ENCODE measurements around a stretch of chr14.

DNA sequence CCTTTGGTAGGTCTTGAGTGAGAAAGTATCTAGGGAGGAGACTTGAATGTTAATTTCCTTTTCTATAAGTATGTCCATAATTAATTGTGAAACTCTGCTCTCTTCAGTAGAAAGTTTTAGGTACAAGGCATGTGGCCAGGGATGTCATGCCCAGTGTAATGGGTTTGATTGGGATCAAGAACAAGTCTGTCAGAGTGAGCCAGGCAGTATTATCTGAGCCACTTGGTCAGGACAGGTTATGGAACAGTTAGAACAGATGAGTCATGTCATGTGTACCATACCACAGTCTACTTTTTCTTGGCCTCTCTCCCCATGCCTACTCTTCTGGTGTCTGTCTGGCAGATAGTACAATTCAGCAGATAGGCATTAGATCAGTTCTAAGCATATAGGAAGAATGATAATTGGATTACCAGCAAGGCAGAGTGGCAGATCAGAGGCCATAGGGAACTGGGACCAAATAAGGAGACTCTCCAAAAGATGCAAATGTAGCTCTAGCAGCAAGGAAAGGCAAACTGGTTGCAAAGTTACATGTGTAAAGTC, 30.4 kb downstream of the FBXO34 start:
- PRO-cap = no peak
CAGE:
- cytosol, long polyA plus RNA = no peak
- long polyA plus RNA = no peak
- nucleus, long polyA plus RNA = no peak

GRCh38 chr14:55326787-55327396, 55.7 kb downstream of the FBXO34 start:
- PRO-cap = no peak
CAGE:
- cytosol, long polyA plus RNA = no peak
- long polyA plus RNA = no peak
- nucleus, long polyA plus RNA = no peak

DNA sequence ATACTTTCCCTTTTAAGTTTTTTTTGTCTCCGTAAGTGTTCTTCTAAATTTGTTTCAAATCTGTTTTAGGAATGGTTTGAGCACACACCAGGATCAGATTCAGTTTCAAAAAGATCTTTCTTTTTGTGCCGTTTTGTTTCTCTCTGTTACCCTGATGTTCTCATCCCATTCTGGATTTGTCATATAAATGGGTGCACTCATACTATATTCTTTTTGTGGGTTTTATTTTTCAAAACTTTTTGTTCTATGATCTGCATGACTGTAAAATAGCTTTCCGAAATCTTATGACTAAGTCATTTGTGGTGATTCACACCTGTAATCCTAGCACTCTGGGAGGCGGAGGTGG, 59.0 kb downstream of the FBXO34 start:
- PRO-cap = no peak
CAGE:
- cytosol, long polyA plus RNA = no peak
- long polyA plus RNA = no peak
- nucleus, long polyA plus RNA = no peak

- PRO-cap = no peak
CAGE:
- cytosol, long polyA plus RNA = no peak
- long polyA plus RNA = no peak
- nucleus, long polyA plus RNA = no peak
Measured at GRCh38 chr14:55374257-55374558, 37.4 kb downstream of the ATG14 start.

DNA sequence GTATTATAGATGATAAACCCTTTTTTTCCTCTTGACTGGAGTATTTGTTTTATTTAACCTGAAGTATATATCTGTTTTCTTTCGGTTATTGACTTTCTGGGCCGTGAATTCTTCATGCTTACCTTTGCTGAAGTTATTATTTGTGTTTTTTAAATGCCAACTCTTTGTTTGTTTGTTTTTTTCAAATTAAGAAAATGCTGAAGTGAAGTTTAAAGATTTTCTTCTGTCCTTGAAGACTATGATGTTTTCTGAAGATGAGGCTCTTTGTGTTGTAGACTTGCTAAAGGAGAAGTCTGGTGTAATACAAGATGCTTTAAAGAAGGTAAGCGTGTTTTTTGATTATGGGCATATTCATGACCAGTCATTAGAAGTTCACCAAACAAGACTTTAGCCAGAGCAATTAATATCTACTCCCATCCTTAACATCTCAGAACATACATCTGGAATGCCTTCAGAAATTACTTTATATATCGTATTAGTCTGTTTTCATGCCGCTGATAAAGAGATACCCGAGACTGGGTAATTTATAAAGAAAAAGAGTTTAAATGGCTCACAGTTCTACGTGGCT, 39.1 kb downstream of the KTN1 start:
- PRO-cap = no peak
CAGE:
- cytosol, long polyA plus RNA = no peak
- long polyA plus RNA = no peak
- nucleus, long polyA plus RNA = no peak

- PRO-cap = no peak
CAGE:
- cytosol, long polyA plus RNA = no peak
- long polyA plus RNA = no peak
- nucleus, long polyA plus RNA = no peak
Measured at GRCh38 chr14:55796486-55797016, 216.5 kb downstream of the KTN1 start.

GRCh38 chr14:56216971-56217410, 98.8 kb downstream of the PELI2 start:
- PRO-cap = no peak
CAGE:
- cytosol, long polyA plus RNA = no peak
- long polyA plus RNA = no peak
- nucleus, long polyA plus RNA = no peak

DNA sequence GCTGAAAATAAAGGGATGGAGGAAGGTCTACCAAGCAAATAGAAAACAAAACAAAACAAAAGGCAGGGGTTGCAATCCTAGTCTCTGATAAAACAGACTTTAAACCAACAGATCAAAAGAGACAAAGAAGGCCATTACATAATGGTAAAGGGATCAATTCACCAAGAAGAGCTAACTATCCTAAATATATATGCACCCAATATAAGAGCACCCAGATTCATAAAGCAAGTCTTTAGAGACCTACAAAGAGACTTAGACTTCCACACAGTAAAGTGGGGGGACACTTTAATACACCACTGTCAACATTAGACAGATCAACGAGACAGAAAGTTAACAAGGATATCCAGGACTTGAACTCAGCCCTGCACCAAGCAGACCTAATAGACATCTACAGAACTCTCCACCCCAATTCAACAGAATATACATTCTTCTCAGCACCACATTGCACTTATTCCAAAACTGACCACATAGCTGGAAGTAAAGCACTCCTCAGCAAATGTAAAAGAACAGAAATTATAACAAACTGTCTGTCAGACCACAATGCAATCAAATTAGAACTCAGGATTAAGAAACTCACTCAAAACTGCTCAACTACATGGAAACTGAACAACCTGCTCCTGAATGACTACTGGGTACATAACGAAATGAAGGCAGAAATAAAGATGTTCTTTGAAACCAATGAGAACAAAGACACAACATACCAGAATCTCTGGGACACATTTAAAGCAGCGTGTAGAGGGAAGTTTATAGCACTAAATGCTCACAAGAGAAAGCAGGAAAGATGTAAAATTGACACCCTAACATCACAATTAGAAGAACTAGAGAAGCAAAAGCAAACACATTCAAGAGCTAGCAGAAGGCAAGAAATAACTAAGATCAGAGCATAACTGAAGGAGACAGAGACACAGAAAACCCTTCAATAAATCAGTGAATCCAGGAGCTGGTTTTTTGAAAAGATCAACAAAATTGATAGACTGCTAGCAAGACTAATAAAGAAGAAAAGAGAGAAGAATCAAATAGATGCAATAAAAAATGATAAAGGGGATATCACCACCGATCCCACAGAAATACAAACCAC, 113.0 kb downstream of the PELI2 start:
- PRO-cap = no peak
CAGE:
- cytosol, long polyA plus RNA = no peak
- long polyA plus RNA = no peak
- nucleus, long polyA plus RNA = no peak

GRCh38 chr14:56639994-56641145, 60.8 kb downstream of the TMEM260 start:
- PRO-cap = no peak
CAGE:
- cytosol, long polyA plus RNA = no peak
- long polyA plus RNA = no peak
- nucleus, long polyA plus RNA = no peak

DNA sequence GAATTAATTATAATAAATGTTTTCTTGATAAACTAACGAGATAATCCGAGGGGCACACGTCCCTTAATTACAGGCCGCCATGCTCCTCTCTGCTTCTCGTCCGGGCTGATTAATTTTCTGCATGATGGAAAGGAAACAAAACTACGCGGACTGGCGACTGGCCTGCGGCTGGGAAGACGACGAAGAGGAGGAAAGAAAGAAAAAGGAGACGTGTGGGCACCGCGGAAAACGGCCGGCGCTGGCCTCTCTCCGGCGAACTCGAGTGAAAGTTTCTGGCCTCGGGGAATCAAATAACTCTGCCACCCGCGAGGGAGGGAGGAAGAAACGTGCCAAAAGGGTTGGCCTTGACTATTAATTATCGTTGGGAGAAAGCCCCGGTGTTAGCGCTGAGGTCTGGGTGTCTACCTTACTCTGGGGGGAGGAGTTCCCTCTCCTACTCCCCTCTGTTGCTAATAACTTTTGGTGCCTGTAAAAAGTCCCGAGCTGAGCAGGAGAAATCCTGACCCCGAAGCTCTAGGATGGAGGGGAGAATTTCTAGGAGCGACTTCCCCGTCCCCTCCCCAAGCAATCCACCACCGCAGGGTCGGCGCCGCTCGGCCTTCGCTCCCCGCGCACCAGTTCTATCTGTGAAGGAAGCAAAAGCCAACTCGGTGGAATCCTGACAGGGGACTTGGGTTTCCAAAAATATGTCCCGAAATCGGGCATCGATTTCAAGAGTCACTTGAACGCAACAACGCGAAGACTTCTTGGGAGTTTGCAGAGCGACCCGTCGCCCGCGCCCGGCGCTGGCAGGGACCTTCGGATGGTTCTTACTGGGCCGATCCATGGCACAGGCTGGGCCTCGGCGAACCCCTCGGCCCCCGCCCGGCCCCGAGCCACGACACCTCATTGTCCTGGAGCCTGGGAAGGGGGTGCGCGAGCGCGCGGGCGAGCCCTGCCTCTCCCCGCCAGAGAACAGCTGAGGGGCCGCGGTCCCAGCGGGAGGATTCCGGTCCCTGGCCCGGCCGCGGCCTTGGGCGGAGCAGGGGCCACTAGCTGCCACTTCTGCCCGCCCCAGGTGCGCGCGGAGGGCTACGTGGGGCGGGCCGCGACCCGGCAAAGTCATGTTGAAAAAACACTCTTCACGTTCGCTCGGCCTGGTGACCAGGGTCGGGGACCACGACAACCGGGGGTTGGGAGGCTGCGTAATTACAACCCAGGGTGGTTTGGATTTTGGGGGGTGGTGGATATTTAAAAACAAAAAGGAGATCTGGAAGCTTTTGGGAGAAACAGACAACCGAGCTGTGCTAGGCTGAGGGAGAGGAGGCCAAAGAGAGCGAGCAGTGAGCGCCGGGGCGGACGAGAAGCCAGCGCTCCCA, 1.6 kb downstream of the OTX2 start:
- PRO-cap = no peak
CAGE:
- cytosol, long polyA plus RNA = no peak
- long polyA plus RNA = no peak
- nucleus, long polyA plus RNA = no peak

DNA sequence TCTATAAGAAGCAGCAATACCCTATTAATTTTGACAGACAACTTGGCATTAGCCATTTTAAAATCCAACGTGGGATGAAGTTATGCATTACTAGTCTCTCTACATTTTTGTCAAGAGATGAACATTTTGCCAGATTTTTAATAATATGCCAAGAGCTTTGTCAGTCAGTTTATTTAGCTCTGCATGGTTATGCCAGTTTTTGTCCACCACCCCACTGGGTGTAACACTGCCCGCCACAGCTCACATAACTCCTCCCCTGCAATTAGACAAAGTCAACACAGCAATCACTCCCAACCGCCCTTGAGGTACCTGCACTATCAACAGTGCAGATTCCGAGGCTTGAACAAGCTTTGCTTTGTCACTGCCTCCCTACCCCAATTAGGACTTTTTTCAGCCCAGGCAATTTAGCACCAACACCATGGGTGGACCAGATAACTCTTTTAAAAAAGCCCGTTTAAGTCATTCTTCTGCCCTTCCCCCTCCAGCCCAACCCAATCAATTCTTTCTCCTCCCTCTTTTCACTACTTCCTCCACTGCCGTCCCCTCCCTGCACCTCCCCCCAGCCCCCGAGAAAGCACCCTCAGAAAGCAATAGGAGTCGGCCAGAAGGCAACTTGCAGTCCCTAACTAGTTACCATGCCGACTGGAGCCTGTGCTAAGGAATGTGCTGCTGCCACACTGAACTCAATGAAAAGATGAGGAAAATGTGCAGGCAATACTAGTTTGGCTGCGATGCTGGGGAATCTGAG, 45.6 kb upstream of the OTX2 start:
- PRO-cap = no peak
CAGE:
- cytosol, long polyA plus RNA = no peak
- long polyA plus RNA = no peak
- nucleus, long polyA plus RNA = no peak

- PRO-cap = no peak
CAGE:
- cytosol, long polyA plus RNA = no peak
- long polyA plus RNA = no peak
- nucleus, long polyA plus RNA = no peak
Measured at GRCh38 chr14:57058177-57058657, 210.5 kb downstream of the EXOC5 start.

DNA sequence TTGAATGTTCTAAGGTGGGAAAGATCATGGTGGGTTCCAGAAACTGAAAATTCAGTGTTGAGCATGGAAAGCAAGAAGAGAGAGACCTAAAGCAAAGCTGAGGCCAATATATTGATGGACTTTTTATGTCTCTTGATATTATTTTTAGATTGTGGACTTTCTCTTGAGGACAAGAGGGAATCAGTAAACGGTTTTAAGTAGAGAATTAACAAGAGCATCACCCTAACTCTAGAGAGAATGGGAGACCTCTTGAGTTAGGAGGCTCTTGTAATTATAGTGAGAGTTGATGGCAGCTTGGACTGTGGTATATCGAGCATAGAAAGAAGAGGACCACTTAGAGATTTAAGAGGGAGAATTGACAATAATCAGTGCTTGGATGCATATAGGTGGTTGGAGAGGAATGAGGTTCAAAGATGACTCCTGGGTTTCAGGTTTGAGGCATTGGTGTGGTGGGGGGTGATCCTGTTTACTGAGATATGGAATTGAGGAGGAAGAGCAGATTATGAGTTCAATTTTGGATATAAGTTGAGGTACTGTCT, 17.2 kb downstream of the NAA30 start:
- PRO-cap = no peak
CAGE:
- cytosol, long polyA plus RNA = no peak
- long polyA plus RNA = no peak
- nucleus, long polyA plus RNA = no peak

DNA sequence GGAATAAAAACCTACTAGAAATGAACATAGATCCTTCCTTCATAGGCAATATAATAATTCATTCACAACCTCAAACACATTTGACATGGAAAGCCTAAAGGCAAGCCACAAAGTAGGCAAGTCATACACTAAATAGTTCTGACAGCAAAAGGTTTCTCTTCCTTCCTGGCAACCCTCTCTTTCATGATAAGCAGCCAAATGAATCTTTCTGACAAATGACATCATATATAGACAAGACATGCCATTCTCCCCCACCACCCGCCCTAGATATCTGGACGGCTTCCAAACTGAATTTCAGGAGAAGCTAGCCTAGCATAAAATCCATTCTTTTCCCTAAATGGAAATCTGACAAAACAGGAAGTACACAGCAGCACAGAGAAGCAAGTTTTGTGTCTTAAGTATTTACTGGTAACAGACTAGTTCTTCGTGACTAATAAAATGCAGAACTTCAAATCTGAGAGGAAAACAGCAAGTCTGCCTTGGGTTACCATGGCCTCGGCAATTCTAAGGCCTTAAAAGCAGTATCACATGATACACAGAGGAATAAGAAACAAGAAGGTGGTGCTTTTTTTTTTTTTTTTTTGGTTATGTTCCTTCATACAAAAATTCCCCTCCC, 17.1 kb upstream of the ARID4A start:
- PRO-cap = no peak
CAGE:
- cytosol, long polyA plus RNA = no peak
- long polyA plus RNA = no peak
- nucleus, long polyA plus RNA = no peak

GRCh38 chr14:58313610-58314062, 15.3 kb downstream of the ARID4A start:
- PRO-cap = no peak
CAGE:
- cytosol, long polyA plus RNA = no peak
- long polyA plus RNA = no peak
- nucleus, long polyA plus RNA = no peak

GRCh38 chr14:58362756-58363025, 33.0 kb upstream of the TOMM20L start:
- PRO-cap = no peak
CAGE:
- cytosol, long polyA plus RNA = no peak
- long polyA plus RNA = no peak
- nucleus, long polyA plus RNA = no peak

DNA sequence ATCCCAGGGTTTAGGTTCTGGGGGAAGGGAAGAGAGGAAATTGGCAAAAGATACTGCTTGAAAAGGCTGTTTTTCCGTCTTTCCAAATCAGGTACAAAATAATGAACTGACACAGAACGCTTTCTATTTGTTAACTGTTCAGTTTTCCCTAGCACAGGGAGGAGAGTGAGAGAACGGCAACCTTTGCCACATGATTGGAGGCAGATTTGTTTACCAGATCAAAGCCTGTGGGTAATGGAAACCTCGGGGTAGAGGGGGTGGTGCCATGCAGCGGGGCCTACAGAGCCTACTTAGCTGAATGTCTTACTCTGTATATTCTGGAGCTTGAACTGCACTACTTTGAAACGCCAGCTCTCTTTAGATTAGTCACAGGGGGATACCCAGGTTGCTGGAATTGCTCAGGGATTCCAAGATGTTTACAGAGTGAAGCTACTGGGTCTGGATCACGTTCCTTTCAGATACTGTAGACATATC, 65.8 kb upstream of the DACT1 start:
- PRO-cap = no peak
CAGE:
- cytosol, long polyA plus RNA = no peak
- long polyA plus RNA = no peak
- nucleus, long polyA plus RNA = no peak

- PRO-cap = no peak
CAGE:
- cytosol, long polyA plus RNA = no peak
- long polyA plus RNA = no peak
- nucleus, long polyA plus RNA = no peak
Measured at GRCh38 chr14:59161571-59162371, 26.7 kb upstream of the DAAM1 start.

DNA sequence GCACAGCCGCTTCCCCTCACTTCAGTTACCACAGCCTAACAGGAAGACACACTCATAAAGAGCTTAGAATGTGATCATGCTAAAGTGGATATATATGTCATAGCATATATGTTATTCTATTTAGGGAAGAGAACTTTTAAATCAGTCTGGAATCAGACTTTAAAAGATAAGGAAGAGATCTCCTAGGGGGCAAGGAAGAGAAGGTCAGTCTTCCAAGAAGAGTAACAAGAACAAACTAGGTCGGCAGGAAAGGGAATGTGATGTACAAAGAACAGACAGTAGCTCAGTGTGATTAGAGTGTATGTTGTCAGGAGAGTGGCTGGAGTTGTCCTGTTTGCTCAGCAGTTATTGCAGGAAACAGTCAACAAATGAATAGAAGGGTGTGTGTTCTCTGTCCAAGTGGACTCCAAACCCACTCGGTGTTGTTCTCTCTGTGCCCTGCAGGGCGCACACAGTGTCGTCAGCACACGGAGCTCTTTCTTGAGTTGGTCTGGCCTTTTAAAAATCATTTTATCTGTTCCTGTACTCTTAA, 74.5 kb downstream of the DAAM1 start:
- PRO-cap = no peak
CAGE:
- cytosol, long polyA plus RNA = no peak
- long polyA plus RNA = no peak
- nucleus, long polyA plus RNA = no peak

- PRO-cap = no peak
CAGE:
- cytosol, long polyA plus RNA = no peak
- long polyA plus RNA = no peak
- nucleus, long polyA plus RNA = no peak
Measured at GRCh38 chr14:59360900-59361935, 104.0 kb downstream of the GPR135 start.